Bronchial lymph node (tissue), 1 donor: ENCODE measurements around a stretch of chr1.

DNA sequence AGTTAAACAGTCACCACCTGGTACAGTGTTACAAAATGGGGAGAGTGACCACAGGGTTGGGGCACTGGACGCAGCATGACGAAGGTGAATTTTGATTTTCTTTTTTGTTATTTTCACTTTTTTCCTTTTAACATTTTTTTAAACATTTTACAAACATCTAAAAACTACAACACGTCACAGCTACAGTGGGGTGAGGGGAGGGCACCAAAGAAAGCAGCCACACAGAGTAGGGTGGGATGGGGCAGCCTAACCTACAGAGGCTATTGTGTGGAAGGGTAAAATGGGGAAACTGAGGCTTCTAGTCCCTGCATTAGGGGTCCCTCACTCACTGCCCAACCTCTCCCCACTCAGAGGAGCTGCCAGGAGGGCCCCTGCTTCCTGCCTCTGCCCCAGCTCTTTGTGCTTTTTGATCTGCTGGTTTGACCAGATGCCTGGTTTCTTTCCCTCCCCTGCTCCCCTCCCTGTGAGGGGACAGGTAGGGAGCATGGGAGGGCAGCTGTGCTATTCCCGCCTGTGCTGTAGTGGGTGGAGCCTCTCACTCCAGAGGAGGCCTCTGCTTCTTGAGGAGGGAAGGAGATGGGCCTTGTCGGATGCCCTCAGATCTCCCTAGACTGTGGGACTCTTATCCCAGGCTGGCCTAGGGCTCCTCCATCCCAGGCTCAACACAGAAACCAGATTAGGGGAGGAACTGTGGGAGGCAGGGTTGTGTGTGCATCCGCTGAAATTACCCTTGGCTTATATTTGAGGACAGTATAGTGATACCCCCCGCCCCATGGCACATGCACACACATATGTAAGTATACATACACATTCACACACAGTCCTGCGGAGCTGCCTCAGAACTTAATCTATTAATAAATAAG is 4.4 kb downstream of the BOLA1 start:
- PRO-cap: no peak

- PRO-cap: unidirectional peak, plus-strand start at chr1:149937602; unidirectional peak, plus-strand start at chr1:149937998
Measured at GRCh38 chr1:149937089-149938133, 732 bp upstream of the MTMR11 start.

DNA sequence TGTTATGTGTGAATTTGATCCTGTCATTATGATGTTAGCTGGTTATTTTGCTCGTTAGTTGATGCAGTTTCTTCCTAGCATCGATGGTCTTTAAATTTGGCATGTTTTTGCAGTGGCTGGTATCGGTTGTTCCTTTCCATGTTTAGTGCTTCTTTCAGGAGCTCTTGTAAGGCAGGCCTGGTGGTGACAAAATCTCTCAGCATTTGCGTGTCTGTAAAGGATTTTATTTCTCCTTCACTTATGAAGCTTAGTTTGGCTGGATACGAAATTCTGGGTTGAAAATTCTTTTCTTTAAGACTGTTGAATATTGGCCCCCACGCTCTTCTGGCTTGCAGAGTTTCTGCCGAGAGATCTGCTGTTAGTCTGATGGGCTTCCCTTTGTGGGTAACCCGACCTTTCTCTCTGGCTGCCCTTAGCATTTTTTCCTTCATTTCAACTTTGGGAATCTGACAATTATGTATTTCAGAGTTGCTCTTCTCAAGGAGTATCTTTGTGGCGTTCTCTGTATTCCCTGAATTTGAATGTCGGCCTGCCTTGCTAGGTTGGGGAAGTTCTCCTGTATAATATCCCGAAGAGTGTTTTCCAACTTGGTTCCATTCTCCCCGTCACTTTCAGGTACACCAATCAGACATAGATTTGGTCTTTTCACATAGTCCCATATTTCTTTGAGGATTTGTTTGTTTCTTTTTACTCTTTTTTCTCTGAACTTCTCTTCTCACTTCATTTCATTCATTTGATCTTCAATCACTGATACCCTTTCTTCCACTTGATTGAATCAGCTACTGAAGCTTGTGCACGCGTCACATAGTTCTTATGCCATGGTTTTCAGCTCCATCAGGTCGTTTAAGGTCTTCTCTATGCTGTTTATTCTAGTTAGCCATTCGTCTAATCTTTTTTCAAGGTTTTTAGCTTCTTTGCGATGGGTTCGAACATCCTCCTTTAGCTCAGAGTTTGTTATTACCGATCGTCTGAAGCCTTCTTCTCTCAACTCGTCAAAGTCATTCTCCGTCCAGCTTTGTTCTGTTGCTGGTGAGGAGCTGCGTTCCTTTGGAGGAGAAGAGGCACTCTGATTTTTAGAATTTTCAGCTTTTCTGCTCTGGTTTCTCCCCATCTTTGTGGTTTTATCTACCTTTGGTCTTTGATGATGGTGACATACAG is 19.8 kb upstream of the MTMR11 start:
- PRO-cap: no peak

- PRO-cap: no peak
Measured at GRCh38 chr1:150007773-150008159, 2.8 kb downstream of the OTUD7B start.

GRCh38 chr1:150020707-150021191 is 10.2 kb upstream of the OTUD7B start:
- PRO-cap: no peak

GRCh38 chr1:150066855-150067063 is 817 bp upstream of the VPS45 start:
- PRO-cap: no peak

DNA sequence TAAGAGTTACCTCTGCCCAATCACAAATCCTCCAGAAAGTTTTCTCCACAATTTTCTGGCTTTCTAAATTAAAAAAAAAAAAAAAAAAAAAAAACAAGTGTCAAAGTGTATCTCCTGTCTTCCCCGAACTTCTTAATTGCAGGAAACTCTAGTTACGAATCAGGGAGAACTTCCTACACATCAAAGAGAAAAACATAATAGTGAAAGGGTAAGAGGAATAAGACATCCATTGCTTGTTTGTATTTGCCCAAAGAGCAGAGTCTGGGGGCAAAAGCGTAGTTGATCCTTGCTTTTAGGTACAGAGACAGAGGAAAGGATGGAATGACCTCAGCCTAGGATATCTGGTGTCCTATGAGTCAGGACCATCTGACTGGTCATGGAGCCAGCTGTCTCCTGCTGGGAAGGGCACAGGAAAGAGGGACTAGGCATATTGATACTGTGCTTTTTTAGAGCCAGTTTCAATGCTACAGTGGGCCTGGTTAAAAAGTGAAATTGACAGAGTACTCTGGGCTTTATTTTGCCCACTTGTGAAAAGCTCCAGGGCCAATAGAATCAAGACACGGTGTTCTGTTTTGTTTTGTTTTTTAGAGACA is 3.0 kb downstream of the PLEKHO1 start:
- PRO-cap: no peak

DNA sequence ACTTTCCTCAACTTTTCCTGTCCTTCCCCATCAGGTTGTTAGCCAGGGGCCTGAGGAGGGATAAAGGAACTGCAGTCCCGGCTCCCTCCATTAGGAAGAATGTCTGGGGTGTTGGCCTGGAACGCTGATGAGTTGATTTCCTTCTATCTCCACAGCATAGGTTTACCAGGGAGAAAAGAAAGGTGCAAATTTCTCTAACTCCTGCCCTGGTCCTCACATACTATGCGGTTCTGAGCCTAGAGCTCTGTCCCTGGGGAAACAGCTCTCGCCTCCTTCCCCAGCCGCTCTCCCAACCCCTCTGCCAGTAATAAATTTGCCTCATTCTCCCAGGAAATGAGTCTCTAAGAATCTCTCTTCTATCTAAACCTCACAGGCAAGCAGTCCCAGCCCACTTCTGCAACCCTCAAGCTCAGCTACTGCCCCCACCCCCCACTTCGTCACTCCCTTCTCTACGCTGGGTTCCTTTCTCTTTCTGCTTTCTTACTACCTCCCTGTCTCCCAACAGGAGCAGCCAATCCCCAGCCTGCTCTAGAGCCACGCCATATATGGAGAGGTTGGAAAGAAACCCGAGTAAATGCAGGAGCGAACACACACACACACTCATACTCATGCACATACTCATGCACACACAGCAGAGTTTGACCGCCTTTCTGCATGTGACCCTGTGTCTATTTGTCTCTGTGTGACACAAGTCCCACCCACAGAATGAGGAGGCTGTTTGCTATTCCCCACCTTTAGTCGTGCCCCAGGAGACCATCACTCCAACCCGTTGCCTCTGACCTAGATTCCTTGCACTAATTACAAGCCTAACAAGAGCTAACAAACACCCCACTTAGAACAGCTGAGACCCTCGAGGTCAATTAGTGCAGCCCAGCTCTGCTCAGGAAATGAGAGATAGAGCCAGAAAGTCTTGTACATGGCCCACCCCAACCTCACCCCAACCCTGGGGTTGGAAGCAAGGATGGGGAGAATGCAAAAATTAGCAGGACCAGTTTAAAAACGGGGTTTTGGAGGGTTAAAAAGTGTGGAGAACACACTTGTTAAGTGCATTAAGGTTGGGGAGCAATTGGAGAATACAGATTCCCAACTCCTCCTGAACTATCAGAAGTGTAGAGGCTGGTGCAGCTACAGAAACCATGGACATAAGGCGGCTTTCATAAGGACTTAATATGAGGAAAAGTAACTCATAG is 13.5 kb downstream of the PLEKHO1 start:
- PRO-cap: bidirectional peak, plus-strand start at position 737 of the sequence, minus-strand start at position 439 of the sequence

GRCh38 chr1:150173021-150173623 is 23.4 kb downstream of the PLEKHO1 start:
- PRO-cap: no peak

DNA sequence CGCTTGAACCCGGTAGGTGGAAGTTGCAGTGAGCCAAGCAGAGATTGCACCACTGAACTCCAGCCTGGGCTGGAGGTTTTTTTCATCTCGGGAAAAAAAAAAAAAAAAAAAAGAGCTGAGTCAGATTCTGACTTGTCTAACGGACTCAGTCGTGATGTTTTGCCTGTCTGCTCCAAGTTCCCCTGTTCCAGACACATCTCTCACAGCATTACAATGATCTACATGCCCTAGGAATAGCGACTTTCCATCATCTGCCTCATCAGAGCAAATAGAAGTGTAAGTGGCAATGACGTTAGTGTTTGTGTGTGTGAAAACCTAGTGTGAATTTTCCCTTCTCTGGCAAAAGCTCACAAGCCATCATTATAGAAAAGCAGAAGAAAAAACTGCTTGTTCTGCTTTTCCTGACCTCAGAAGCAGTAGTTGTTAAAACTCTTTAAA is 37.1 kb downstream of the PLEKHO1 start:
- PRO-cap: unidirectional peak, minus-strand start at position 195 of the sequence

- PRO-cap: no peak
Measured at GRCh38 chr1:150307987-150308371, 13.4 kb upstream of the PRPF3 start.

DNA sequence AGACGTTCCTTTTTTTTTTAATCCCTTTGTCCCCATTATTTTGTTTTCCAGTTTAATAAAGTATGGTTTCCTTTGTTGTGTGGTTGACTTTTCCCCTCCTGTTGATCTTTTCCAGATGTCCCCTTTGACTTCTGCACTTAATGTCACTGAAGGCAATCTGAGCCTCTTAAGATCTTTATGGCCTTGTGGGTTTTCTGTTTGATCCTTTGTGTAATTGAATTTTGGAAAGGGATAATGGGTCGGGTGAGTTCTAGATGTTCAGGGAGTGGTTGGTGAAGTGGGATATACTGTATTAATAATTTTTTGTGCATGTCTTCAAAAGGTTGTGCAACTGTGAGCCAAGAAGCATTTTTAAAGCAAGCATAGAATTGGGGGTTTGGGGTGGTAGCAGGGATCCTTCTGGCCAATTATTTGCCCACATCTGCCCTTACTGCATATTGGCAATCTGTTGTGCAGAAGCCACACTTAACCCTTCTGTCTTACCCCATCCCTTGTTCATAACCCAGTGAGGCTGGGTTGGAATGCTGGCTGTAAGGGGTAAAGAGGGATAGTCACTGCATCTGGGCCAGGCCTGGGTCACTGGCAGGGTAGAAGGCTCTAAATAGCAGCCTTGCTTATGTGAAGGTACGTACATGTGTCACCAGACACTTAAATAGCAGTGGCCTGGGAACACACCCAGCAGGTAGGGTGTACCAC is 10.1 kb upstream of the TARS2 start:
- PRO-cap: no peak

GRCh38 chr1:150545180-150546225 is 3.7 kb upstream of the ADAMTSL4 start:
- PRO-cap: no peak

- PRO-cap: unidirectional peak, minus-strand start at chr1:150550135
Measured at GRCh38 chr1:150550070-150550583, 919 bp downstream of the ADAMTSL4 start.

DNA sequence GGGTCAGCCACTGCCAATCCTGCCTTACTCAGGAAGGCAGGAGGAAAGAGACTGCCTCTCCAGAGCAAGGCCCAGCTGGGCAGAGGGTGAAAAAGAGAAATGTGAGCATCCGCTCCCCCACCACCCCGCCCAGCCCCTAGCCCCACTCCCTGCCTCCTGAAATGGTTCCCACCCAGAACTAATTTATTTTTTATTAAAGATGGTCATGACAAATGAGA is 11.4 kb downstream of the ADAMTSL4 start:
- PRO-cap: no peak

GRCh38 chr1:150579724-150580210 is 357 bp upstream of the MCL1 start:
- PRO-cap: bidirectional peak, plus-strand start at chr1:150579837, minus-strand start at chr1:150579597

DNA sequence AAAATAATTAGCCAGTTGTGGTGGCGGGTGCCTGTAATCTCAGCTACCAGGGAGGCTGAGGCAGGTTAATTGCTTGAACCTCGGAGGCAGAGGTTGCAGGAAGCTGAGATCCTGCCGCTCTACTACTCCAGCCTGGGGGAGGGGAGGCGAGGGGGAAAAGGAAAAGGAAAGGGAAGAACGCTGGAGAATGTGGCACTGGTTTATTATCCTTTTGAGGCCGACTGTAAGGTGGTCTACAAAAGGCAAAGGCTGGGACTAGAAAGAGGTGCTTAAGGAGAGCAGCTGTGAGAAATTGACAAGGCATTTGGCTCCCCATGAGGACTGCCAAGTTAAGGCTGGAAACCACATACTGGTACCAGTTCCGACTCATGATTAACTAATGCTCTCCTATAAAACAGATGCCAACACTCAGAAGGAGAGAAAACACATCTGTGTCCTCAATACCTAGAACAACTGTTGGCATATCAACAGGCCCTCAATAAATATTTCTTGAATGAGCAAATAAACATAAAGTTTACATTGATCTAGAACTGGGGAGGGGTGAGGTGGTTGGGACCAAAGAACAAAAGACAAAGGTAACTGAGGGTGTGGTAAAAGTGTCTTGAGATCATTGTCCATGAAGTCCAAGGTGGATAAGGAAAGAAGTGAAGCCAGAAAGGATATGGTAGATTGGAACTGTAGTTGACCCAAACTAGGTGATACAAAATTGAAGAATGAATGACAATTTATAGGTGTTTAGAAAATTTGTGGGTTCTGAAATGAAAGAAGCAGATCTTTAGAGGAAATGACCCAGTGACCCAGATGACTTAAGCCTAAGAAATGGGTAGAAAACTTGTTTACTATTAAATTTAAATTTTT is 16.7 kb upstream of the MCL1 start:
- PRO-cap: no peak

GRCh38 chr1:150605292-150605654 is 24.1 kb downstream of the ENSA start:
- PRO-cap: no peak

GRCh38 chr1:150764495-150765221 is 920 bp downstream of the CTSS start:
- PRO-cap: no peak

DNA sequence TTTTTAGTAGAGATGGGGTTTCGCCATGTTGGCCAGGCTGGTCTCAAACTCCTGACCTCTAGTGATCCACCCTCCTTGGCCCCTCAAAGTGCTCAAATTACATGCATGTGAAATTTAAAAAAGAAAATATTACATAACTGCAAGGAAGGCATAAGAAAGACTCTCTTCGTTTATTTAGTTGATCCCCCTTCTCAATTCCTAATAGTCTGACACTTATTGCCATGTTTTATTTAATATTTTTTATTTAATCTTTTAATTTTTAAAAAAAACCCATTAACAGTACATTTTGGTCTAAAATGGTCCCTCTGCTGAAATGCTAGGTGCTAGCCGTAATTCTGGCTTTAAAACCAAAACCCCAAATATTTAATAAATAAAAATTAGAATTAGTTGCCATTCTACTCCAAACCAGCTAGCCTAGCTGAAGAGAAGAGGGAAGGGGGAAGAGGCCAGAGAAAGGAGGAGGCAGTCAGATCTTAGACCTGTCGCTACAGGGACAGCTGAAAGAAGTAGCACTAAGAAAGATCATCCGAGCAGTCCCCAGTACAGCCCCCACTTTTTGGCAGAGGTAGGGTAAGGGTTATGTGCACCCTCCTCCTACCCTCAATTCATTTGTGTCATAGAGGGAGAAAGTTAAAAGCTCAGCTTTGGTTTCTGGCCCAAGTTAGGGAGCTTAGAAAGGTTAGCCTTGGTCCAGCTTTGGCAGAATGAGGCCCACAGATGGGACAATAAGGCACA is 9.4 kb downstream of the CERS2 start:
- PRO-cap: no peak